Cardiac ventricle fibroblast (primary cell): ENCODE results near the gene GNA13.

DNA sequence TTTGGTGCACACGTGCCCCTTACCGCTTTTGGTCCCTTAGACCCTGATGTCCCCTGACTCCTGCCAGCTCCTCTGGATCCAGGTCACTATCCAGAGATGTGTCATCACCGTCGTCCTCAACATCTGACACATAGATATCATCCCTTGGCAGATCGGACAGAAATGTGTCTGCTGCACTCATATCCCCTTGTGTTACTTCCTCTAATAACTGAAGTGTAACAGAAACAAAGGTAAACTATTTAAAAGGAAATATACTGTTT is 5.3 kb upstream of the PSMC5 start:
- RAMPAGE, long total RNA: no peak

GRCh38 chr17:63962864-63963544 is 9.7 kb downstream of the SCN4A start:
- RAMPAGE, long total RNA: no peak

DNA sequence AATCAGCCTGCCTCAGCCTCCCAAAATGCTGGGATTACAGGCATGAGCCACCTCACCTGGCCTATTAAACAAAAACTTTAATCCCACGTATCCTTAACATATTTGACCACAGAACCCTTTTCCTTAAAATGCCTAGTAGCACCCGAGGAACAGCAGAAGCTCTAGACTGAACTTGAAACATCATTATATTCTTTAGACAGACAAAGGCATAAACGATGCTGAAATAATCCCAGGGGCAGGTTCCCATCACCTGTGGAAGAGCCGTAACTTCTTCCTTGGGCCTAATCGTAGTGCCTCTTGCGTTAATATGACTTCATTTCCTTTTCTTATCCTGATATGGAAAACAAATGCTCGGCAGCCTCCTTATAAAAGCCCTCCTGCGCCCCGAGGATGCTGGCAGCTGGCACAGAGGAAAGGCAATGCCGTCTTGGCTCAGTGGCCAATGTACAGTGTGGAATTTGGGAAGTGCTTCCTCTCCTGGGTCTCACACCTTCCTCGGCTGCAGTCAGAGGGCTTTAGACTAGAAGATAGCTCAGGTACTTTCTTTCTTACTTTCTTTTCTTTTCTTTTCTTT is 3.5 kb downstream of the SCN4A start:
- RAMPAGE, long total RNA: no peak

DNA sequence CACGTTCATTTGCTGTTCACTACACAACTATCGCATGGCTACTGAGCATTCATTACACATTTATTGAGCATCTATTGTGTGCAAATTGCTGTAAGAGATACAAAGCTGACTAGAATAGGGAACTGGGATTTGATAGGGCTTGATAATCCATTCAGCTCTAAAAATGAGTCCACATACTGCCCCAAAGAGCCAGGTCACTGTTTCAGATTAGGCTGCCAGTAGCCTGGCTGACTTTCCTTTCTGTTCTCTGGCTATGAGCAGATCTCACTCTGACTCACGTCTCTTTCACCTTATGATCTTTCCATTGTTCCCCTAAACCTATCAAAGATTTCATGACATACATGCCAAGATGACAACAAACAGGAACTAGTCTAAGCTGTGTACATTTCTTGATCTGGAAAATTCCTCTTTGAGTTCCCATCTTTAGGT is 40.7 kb upstream of the ICAM2 start:
- RAMPAGE, long total RNA: no peak

DNA sequence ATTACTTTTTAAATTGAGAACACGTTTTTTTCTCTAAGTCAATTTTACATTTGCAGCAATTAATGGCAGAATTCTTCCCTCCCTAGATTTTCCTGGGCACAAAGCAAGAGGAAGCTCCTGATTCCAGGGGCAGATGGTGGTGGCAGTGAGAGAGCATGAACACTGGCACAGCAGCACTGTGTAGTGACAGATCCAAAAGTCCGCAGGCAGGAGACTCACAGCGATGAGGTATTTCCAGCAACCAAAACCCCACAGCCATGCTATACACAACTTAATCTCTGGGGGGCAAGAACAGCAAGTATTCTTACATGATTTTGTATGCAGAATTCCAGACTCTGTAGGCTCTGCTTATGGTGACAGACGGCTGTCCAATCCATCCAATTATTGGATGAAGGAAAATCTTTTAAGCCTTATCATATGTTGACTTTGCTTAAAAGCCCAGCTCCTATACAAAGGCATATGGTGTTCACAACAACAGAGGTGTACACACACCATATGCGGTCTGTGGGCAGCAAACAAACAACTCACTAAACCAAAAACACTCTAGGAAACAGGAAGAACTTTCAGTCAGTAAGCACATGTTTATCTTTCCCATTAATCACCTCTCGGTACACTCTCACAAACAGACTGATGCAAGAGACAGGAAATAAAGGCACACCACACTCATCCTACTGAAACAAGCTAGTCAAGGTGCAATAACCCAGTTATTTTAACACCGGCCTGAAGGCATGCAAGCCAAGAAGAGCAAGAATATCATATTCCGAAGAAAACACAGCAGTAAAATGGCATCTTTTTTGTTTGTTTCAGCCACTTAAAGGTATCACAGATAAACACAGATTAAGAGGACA is 48.0 kb downstream of the ERN1 start:
- RAMPAGE, long total RNA: no peak

DNA sequence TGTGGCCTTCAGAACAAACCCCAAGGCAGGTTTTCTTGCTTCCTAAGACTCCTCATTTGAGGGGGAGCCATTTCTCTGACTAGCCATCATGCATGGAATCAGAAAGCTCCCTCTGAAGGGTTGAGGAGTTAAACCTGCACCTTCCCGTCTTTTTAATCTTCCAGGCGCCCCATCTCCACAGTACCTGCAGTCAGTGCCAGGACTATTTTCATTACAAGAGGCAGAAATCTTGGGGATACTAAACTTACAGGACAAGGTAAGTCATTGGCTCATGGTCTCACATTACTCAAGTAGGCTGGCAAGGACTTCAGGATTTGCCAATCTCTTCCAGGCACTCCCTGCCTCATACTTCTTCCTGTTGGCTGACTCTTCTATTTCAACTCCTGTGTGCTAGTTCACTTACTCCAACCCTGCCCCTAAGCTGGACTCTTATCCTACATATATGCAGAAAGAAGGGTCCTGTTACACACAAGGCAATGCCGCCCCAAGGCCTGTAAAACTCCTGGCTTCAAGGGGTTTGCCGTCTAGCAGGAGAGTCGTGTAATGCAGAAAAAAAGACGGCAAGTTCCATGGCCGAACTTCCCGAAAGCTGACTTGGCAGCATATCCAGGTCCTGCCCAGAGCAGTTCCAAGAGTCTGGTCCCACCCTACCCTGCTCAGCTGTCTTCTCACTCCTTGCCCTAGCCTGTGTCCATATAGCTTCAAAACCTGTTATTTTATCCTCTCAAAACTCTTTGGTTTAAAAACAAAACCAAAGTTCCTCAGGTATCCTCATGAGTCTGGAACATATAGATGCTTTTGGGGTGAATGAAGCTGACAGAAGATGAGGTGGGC is 14.8 kb downstream of the ERN1 start:
- RAMPAGE, long total RNA: no peak

DNA sequence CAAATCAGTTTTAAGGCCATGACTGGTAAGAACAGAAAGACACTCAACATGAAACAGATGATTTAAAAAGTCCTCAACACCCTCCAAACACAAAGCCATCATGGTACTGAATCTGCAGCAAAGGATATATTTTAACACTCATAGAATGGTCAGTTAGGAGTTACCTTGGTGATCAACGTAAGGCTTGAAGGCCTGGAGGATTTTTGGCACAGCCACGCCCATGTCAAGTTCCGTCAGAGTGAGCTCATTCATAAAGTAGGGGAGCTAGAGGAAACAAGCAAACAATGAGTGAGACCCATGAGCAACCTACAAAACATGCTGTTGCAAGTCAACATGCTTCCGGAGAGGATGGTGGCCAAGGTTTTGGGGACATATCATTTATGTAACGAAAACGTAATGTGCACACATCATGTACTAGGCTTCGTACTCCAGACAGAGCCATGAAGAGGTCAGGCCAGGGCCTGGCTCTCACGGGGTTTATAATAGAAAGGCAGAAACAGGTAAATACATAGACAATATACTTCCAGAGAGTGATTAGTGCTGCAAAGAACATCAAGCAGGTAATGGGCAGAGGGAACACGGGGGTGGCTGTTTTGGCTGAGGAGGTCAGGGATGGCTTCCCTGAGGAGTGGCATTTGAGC is 41.1 kb upstream of the ERN1 start:
- RAMPAGE, long total RNA: no peak

DNA sequence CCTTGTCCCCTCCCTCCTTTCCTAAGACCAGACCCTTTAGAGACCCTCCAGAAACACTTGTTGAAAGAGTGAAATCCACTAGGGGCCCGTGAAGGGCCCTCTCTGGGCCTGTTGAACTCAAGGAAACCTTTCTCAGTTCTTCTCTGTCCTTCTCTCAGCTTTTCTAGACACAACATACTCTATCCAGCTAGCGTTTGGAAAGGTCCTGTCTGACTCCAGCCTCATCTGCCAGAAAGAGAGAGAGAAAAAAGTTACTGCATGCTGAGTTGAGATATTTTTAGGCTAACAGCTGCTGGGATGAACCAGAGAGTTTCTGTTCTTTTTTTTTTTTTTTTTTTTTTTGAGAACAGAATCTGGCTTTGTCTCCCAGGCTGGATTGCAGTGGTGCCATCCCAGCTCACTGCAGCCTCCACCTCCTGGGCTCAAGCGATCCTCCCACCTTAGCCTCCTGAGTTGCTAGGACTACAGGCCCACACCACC is 14.8 kb upstream of the TEX2 start:
- RAMPAGE, long total RNA: no peak

DNA sequence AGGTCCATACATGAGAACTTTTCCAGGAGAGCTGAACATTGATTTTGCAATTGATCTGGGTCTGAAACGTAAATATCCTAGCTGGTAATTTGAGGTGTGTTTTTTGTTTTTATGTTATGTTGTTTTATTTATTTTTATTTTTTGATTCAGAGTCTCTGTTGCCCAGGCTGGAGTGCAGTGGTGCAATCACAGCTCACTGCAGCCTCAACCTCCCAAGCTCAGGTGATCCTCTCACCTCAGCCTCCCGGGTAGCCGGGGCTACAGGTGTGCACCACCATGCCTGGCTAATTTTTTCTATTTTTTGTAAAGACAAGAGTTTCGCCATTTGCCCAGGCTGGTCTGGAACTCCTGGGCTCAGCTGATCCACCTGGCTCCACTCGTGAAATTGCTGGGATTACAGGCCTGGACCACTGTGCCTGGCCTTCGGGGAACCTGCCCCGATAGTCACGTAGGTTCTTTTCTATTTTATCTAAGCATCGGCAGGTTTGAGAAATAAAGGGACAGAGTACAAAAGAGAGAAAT is 3.7 kb downstream of the CEP95 start:
- RAMPAGE, long total RNA: no peak

GRCh38 chr17:64511223-64511767 is 4.5 kb downstream of the CEP95 start:
- RAMPAGE, long total RNA: no peak

- RAMPAGE, long total RNA: no peak
These were observed 25.1 kb downstream of the CEP95 start for GRCh38 chr17:64531721-64532340.

DNA sequence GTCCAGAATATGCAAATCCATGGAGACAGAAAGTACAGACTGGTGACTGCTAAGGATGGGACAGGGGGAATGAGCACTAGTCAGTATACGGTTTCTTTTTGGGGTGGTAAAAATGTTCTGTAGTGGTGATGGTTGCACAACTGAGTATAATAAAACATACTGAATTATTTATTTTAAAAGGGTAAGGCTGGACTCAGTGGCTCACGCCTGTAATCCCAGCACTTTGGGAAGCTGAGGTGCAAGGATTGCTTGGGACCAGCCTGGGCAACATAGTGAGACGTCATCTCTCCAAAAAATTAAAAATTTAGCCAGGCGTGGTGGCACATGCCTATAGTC is 29.2 kb downstream of the CEP95 start:
- RAMPAGE, long total RNA: no peak

DNA sequence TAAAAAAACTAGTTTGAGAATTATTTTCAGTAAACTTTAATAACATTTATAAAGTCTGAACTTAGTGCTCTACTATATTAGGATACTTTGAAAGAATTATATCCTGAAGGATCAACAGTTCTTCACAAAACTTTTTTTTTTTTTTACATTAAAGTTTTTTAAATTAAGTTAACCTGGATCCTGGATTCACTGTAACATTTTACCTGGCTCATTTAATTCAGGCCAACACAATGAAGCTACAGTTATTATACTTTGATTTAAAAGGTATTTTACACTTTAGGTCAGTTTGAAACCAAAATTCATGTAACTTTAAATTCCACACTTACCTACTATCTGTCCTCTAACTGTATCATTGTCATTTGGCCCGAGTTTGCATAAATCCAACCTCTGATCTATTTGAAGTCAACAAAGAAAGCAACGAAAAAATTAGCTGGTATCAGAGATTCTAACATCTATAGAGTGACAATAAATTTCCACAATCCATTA is 71.3 kb downstream of the SMURF2 start:
- RAMPAGE, long total RNA: no peak

GRCh38 chr17:64808294-64809072 is 110.8 kb downstream of the LRRC37A3 start:
- RAMPAGE, long total RNA: no peak

GRCh38 chr17:65056420-65057342 is at the start of gene GNA13:
Gene GNA13, minus strand, starts transcription at chr17:65056740.
- RAMPAGE, long total RNA: no peak

- RAMPAGE, long total RNA: no peak
These were observed 15.2 kb upstream of the GNA13 start for GRCh38 chr17:65071795-65072155.

DNA sequence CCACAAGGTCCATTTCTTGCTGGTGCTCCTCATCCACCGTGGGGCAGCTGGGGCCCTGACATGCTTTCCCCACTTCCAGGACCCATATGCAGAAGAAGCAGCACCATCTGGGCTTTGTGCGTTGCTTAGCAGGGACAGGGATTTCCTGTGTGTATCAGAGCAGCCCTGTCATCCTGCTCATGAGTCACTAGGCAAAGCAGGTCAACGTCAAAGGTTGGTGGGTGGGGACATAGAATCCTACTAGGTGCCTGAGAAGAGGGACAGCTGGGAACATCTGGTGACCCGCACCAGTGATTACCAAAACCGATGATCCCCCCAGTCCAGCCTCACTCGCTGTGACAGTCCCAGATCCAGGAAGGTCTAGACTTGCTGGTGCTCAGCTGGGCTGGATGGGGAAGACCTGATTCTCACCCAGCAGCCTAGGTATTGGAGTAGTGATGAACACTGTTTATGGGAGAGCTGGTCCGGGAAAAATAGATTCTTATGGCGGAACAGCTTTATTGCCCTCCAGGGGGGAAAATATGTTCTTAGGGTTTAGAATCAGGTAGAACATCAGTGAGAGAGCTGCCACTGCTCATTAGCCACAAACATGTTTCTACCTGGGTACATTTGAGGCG is 27.1 kb downstream of the RGS9 start:
- RAMPAGE, long total RNA: no peak

DNA sequence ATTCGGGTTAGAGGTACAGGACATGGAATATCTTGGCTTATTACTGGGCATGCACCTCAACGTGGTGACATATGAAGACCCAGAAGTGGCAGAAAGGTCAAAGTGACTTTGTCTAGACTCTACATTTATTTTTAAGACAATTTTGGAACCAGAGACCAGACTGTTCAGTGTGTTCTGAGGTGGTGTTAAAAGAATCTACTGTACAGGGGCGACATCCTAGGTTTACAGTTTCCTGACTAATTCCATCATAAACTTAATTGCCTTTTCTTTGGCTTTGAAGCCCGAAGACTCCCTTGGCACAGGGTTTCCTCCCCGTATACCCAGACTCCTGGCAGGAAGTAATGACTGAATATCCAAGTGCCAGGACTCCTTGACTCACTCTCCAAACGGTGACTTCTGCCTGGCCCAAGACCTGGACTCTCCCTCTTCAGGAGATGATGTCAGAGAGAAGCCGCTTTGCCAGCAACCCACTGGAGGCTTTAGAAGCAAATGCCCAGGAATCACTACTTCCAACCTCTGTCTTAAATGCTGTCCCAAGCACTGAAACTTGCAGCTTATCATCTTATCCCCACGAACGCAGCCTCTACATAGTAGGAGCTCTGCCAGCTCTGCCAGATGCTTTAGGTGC is 146.4 kb downstream of the RGS9 start:
- RAMPAGE, long total RNA: no peak

- RAMPAGE, long total RNA: no peak
These were observed 153.5 kb downstream of the RGS9 start for GRCh38 chr17:65290589-65291162.

DNA sequence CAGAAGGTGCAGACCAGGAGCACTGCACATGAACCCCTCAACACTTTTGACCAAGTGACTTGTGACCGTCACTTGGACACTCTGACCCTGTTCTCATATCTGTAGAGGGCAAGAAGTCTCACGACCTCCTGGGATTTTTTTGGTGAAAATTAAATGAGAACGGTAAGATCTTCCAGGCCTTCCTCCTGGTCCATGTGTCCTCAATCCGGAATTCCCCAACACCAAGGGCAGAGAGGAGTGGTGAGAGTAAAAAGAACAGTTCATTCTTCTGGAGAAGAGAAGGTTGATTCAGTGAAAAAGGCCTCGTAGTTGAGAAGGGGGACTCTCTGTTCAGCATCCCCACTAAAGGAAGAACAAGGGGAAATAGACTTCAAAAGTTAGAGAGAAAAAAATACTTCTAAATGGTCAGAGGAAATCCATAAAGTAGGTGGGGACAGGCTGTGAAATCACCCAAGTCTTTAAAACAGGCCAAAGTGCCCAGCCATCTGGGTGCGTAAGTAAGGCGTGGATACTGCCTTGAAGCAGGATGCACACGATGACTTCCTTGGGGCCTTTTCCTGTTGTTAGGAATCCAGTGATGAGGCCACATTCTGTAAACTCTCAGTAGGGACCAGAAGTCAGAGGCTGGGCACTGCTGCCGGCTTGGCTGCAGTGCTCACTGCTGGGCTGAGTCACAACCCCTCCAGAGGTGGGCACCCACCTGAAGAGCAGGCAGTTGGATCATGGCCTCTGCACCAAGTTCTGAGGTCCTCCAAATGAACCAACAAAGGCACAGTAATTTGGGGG is 9.3 kb downstream of the AXIN2 start:
- RAMPAGE, long total RNA: no peak